ENCODE data around the gene CBLN1.

GRCh38 chr16:31873393-31873687 is 267 bp upstream of the ZNF267 start:
- RRBS: no CpG with 5 or more reads among the region's 7 CpGs

- RRBS: no CpG with 5 or more reads among the region's 4 CpGs
These were observed 2626.9 kb downstream of the TP53TG3F start for GRCh38 chr16:36086364-36086674.

- RRBS: no CpG with 5 or more reads among the region's 20 CpGs
These were observed 8.4 kb upstream of the MYLK3 start for GRCh38 chr16:46756357-46757221.

DNA sequence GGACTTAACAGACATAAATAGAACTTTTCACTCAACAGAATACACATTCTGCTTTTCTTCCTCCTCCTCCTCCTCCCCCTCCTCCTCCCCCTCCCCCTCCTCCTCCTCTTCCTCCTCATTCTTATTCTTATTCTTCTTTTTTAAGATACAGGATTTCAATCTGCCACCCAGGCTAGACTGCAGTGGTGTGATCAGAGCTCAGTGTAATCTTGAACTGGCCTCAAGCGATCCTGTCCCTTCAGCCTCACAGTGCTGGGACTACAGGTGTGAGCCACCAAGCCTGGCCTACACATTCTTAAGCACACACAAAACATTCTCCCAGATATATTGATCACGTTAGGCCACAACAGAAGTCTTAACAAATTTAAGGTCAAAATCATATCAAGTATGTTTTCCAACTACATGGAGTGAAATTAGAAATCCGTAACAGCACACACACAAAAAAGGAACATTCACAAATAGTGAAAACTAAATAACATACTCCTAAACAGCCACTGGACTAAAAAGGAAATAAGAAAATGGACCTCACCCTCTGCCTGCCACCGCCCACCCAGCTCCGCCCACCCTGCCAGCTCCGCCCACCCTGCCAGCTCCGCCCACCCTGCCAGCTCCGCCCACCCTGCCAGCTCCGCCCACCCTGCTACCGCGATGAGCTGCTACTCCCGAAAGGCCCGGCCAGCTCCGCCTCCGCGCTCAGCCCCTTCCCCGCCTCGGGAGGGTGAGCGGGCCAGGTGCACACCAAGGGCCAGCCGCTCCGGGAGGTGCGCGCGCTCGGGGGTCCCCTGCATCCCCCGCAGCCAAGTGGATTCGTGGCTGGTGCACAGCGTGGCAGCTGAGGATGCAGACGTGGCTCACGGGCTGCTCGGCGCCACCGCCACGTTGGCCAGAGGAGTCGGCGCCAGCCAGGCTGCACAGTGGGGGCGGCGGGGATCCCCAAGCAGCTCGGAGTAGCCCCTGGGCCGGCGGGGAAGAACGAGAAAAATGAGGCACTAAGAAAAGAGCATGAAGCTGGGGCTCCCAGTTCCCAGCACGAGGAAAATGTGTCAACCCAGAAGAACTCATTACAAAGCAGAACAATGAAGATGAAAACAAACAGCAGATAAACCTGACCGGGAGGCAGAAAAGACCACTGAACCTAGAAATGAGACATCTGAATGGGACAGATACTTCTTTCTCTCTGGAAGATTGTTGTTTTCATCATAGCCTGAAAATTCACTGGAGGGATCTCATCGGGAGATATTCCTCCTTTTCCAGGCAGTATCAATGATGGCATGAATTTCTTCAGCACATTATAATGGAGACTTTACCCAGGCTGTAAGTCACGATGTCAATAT is 41.1 kb downstream of the C16orf87 start:
- RRBS: 14% methylated on average over 3 of the region's 46 CpGs

- RRBS: no CpG with 5 or more reads among the region's 4 CpGs
These were observed 23.0 kb upstream of the C16orf87 start for GRCh38 chr16:46853977-46854358.

DNA sequence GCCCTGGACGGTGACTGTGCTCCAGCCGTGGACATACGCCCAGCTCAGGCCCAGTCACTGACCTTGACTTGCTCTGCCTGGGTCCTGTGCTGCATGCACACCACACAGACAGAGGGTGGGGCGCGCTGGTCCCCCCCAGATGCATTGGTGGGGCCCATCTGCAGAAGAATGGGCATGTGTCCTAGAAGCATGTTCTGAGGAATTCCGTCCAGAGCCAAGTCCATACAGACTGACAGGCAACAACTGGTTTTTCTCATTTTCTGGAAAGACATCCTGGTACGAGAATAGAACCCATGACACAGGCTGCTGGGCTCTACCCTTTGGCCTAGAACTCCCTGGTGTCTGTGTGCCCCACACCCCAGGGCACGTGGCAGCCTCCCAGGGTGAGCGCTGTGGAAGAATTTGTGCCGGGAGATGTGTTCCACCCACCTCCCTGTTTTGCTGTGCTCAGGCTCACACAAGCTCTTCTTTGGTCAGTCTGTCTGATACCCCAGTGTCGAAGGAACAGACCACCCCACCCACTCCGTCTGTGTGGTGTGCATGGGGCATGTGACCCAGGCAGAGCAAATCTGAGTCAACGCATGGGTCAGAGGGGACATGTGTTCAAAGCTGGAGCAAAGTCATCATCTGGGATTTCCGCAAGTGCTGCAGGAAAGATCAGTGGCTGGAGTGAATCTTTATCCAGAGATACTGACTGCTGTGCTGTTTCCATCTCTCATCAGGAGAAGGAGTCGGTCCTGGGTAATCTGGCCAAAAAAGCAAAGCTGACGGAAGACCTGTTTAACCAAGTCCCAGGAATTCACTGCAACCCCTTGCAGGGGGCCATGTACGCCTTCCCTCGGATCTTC is 39.7 kb downstream of the GPT2 start:
- RRBS: no CpG with 5 or more reads among the region's 18 CpGs

DNA sequence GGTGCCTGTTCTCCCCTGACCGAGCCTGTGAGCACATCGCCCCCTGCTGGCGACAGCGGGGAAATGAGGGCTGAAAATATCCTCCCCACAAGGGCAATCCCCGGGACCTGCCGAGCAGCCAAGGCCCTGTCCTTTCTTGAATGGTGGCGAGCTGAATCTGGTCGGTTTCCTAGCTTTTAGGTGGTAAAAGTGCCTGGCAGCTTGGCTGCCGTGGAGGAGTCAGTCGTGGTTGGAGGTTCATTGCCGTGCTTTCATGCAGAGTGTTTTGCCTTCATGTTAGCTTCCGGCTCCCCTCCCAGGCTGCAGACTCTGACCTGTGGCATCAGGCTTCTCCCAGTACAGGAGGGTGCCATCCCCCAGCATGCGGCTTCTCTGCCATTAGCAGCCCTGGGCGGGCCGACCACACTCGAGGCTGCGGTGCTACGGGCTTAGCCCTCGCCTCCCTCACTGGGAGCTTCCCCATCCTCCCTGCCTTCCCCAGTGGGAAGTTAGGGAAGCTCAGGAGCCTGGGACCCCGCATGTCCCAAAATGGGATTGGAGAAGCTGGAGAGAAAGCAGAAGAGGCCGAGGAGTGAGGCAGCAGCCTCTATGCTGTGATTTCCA is 43.5 kb downstream of the DNAJA2 start:
- RRBS: 55% methylated on average over 2 of the region's 21 CpGs

- RRBS: 98% methylated on average over 3 of the region's 6 CpGs
These were observed 15.7 kb downstream of the DNAJA2 start for GRCh38 chr16:46957728-46958155.

DNA sequence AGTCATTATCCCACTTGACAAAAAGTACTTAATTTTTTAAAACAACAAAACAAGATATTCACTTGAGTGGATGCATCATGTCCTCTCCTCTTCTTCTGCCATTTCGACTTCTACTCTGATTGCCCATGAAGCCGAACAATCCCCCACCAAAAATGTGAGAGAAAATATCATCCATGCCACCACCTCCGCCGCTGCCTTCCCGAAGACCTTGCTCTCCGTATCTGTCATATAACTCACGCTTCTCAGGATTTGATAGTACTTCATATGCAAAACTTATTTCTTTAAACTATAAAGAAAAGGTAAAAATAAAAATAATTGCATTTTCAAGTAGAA is 2.2 kb downstream of the DNAJA2 start:
- RRBS: no CpG with 5 or more reads among the region's 7 CpGs

GRCh38 chr16:46991978-46992412 is 18.5 kb upstream of the DNAJA2 start:
- RRBS: no CpG with 5 or more reads among the region's 6 CpGs

DNA sequence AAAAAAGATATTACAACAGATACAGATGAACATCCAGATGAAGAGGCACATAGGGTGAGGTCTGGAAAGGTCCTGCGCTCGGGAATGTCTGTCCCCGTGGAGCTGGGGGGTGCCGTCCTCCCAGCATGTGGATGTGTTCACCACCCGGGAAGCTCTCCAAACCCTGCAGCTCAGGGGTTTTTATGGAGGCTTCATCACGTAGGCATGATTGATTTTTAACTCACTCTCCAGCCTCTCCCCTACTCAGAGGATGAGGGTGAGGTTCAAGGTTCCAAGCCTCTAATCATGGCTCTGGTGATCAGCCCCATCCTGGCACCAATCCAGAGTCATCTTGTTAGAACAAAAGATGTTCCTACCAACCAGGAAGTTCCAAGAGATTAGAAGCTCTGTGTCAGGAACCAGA is 85.1 kb upstream of the DNAJA2 start:
- RRBS: no CpG with 5 or more reads among the region's 6 CpGs

DNA sequence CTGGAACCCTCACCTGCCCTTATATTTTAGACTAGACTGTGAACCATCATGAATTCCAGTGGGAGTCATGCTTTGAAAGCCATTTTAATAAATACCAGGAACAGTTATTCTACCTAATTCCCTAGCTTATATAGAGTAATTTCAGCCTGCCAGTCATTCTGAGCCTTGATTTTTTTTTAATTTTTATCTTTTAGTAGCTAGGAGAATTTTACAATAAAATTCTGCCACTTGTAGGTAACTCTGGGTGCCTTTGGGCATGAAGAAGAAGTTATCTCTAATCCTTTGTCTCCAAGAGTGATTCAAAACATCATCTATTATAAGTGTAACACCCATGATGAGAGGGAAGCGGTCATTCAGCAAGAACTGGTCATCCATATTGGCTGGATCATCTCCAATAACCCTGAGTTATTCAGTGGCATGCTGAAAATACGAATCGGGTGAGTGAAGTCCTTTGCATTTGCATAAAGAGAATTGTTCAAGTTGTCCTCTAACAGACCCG is 207.9 kb downstream of the PHKB start:
- RRBS: no CpG with 5 or more reads among the region's 4 CpGs

DNA sequence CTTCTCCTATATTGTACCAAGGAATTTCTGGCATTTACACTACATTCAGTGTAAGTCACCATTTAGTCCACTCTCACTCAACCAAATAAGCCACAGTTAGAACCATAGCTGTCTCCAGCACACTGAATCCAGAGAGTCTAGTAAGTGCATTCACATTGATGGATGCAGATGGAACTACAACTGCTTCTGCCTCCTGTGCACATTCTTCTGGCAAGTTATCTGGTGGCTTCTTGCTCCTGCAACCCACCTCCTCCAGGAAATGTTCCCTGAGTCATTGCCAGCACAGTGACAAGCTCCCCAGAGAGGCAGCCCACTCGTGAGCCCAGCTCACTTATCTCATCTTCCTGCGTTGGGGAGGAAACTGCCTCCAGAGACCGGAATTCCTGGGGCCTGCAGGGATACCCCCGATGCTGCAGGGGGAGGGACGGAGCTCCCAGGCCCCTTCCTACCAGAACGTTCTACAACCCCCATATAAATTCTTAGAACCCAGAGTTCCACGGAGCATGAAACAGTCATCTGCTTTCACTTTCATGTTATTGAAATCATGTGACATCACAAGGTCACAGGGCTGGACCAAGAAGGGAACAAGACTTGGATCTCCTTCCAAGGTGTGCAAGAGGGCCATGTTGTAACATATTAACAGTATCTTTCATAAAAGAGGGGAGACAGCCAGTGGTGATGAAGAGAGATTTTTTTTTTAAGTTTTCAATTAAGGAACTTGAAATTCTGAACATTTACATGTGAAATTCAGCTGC is 318.5 kb downstream of the PHKB start:
- RRBS: no CpG with 5 or more reads among the region's 7 CpGs

DNA sequence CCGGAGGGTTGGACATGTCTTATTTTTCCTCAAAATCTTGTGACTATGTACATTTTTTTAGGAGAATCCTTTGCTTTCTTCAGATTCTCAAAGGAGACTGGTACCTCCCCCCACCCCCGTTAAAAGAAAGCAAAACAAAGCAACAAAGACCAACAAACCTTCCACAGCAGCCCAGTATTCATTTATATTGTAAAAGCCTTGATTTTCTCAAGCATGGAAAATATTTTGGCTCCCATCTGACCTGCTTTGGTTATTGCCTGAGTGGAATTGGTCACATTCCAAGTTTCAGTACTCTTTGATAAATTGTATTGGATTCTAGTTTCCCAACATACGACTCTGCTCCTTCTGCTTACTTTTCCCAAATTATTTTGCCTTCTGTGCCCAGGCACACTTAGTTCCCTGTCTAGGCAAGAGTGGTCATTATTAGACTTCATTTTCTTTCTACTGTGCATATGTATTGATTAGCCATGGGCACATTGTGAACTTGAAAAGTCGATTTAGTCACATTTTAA is 1.3 kb downstream of the ABCC11 start:
- RRBS: no CpG with 5 or more reads among the region's 4 CpGs

GRCh38 chr16:48318657-48318926 is 66.6 kb downstream of the SIAH1 start:
- RRBS: no CpG with 5 or more reads among the region's 3 CpGs

GRCh38 chr16:48351996-48352607 is 33.1 kb downstream of the SIAH1 start:
- RRBS: no CpG with 5 or more reads among the region's 12 CpGs

- RRBS: no CpG with 5 or more reads among the region's 5 CpGs
These were observed 110.7 kb downstream of the N4BP1 start for GRCh38 chr16:48499171-48499855.

- RRBS: no CpG with 5 or more reads among the region's 7 CpGs
These were observed 108.0 kb downstream of the N4BP1 start for GRCh38 chr16:48501755-48502551.

DNA sequence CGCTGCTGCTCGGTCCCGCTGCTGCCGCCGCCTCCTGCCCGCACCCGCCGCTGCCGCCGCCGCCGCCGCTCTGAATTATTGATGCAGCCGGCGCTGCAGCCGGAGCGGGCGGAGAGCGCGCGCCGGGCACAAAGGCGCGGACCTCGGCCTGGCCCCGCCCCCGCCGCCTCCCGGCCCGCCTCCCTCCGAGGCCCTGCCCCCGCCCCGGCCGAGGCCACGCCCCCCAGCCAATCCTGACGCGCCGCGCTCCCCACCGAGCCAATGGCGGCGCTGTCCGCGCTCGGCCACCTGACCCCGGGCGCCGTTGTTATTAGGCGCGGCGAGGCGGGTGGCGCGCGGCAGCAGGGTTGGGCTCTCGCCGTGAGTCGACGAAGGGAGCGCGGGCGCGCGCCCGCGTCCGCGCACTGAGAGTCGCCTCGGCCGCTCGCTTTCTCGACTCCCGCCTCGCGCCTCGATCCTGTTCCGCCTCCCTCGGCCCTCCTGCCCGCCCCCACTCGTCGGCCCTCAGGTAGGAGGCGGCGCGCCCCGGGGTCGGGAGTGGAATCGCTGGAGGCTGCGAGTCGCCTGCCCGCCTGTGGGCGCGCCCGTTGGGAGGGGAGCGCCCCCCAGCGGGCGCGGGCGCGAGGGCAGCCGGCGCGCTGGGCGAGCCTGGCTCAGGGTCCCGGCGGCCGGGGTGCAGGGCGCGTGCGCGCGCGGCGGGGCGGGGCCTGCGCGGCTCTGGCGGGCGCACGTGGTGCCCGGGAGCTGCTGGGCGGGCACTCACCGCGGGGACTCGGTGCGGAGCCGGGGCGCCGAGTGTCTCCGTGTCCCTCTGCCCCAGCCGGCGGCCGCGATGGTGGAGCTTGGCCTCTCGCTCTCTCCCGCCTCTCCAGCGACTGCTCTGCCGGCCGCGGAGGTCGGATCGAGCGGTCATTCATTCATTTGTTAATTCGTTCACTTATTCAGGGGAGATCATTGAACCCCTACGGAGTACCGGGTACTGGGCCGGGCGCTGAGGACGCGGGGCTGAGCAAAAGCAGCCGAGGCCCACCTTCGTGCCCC is at the start of gene CBLN1:
Gene CBLN1, minus strand, starts transcription at position 114 of the 1,041 bp plus-strand sequence.
- RRBS: 5% methylated on average over 66 of the region's 152 CpGs

DNA sequence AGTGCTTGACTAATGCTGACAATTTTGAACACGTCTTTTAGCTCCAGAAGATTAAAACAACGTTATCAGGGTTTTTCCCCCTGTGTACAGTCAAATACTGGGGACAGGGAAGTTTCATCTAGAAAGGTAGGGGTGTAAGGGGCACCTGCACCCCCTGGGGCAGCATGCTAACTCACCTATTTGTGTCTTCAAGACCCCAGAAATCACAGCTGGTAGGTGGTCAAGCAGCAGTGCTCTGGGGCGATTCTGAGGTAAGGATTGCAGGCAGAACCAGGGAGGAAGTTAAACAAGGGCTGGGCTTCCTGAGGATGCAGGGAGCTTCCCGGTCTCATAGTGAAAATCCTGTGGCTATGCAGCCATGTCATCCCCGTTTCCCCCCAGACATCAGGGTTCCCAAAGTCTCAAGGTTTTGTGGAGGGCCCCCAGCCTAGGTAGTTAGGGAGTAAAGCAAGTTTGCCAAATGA is 78.4 kb downstream of the C16orf78 start:
- RRBS: no CpG with 5 or more reads among the region's 5 CpGs

Data from OVCAR3 (cell line).